ENCODE measurements around a stretch of chr6.

- PRO-cap, result no peak
Measured at GRCh38 chr6:158009326-158010059, 27.8 kb downstream of the SYNJ2 start.

DNA sequence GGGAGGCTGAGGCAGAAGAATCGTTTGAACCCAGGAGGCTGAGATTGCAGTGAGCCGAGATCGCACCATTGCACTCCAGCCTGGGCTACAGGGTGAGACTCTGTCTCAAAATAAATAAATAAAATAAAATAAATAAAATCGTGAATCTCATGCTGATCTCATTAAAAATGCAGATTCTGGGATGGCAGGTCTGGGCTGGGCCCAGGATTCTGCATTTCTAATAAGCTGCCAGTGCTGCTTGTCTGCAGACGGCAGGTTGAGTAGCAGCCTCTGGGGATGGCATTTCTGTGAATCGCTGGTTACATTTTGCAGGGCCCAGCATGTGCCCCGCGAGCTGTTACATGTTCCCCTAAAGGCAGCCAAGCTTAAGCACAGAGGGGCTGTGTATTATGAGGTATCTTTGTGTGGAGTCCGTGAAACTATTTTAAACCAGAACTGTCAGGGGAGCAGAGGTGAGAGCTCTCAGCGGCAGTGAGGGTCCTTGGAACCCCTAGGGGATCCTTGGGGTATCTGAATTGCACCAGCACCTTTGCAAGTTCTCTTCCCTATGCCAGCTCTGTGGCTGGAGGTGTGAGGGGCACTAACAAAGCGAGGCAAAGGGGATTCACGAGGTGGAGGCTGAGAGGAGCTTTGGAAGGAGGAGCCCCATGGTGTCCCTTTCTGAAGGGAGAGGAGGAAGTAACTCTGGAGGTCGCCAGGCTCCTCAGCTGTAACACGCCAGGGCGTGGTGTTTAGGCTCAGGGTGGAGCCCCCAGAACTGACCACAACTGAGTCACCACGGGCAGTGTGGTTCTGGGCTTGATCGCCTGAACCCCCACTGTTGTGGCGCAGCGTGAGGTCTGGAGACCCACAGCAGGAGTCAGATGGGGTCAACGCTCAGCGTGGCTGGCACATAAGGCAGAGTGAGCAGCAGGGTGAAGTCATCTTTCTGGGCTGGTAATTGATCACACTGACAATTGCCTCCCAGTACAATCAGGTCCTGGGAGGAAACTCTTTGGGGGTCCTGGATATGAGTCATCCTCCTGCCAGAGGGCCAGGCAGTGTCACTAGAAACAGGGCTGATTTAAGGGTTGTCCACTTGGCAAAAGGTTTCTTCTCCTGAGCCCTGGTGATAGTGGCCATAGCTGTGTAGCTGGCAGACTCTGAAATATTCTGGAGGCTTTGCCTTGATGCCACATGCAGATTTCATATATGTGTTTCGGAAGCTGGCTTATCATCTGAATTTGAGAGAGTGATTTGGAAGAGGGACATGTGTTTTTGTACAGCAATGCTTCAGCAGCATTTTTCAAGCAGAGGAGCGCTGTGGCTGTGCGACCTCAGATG lies 49.6 kb downstream of the SYNJ2 start:
- PRO-cap, result unidirectional peak, plus-strand start at position 784 of the sequence

DNA sequence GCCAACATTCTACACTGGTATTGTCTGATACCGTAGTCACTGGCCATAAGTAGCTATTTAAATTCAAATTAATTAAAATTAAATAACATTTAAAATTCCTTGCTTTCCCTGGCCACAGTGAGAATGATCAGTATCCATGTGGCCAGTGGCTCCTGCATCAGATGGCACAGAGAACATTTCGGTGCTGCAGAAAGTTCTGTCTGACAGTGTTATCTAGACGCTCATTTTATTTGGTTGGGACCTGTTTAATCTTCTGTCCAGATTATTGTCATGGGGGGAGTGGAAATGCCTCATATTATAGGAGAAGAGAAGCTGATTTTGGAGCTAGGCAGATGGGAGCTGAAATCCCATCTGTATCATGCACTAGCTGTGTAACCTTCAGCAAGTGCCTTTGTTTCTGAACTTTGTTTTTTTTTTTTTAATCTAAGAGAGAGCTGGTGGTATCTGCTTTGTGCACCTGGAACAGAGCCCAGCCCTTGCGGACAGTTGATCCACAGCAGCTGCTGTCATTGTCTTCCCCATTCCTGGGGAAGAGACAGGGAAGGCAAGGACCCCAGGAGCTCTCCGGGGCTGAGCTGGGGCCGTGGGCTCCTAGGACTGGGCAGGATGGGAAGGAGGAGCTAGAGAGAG lies 91.9 kb downstream of the SYNJ2 start:
- PRO-cap, result no peak

DNA sequence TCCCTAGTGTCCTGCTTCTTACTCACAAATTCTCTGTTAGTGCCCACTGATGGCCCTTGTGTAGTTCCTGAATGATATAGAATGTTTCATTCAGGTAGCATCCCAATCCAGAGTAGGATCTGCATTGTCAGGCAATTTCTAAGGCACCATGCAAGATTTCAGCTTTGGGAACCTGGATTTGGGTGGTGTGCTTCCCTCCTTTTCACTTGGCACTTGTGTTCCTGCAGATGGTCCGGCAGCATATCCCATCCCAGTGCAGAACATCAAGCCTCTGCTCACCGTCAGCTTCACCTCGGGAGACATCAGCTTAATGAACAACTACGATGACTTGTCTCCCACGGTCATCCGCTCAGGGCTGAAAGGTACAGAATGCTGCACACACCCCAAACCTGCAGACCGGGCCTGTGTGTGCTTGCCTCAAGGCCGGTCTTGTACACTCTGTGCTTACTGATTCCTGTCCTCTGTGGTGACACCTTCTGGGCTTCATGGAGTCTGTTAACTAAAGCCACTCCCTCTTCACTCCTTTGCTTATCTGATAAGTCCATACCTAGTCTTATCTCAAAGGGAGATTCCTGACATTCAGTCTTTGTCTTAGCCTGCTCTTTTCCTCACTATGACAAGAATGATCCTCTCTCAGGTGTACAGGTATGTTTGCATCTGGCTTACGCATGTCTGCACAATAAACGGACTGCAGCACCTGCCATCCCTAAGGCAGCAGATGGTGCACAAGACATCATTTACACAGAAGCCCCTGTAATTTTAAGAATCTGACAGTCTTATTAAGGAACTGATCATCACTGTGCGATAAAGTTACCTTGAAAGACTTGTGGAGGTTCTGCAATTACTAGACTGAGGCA lies 107.8 kb upstream of the TMEM181 start:
- PRO-cap, result no peak

- PRO-cap, result no peak
Measured at GRCh38 chr6:158493810-158494249, 66.1 kb upstream of the TMEM181 start.

- PRO-cap, result no peak
Measured at GRCh38 chr6:158560248-158561323, 695 bp downstream of the TMEM181 start.

- PRO-cap, result no peak
Measured at GRCh38 chr6:158571760-158572895, 12.2 kb downstream of the TMEM181 start.

DNA sequence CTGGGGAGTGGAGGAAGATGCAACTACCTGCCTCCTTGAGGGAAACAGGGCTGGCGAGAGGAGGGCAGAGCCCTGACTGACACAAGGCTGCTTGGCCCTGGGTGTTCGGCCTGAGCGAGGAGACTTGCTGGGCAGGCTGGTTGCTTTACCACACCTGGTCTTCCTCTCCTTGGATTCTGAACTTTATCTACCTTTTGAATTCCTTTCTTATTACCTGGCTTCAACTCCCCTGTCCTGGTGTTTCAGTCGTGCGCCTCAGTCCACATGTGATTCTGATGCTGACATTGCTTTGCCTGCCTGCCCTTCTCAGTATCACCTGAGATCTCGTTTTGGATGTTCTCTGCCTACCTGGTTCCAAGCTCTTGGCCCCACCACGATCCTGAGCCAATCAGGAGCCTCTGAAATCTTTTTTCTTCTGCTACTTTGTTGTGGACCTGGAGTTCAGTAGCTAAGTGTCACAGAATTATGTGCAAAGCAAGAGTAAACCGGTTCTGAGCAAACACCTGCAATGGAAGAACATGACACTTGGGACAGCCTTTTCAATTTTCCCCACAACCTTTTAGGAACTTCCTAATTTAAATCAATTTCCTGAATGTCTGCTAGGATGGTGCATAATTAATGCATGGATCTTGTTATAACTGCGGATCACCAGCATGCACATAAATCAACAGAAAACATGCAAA lies 2.1 kb upstream of the DYNLT1 start:
- PRO-cap, result no peak

DNA sequence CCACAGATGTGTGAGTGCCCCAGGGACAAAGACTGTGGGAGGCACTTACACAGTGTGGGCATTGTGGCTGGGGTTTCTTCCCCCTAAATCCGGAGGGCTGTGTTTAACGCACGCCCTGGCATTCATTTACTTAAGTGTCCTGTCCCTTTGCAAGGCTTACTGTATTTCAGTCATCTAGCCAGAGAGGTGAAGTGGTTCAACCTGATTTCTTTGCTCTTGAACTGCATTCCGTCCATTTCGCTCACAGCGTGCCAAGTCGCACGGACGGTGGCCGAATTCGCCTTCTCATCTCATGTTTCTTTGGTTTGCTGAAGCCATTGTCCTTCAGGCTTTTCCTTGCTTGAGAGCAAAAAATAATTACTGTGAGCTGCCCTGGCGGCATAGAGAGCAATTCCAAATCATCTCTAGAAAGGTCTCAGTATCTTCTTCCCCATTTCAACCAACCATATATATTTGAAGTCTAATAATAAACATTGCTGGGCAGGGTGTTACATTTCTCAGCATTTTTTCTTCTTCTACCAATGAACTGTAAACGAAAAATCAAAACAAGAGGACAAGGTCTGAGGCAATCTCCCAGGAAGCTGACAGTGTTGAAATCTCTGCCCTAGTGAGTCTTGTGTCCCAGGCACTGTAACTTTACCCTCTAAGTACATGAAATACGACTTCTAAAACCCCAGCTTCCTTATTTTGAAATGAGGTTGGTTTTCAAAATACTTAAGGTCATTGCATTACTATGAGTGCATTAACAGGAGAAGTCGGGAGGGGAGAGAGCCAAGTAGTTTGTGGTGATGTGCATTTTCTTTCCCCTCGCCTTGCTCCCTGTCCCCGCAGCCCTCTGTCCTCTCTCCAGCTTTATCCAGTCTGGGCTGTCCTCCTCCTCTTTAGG lies 17.0 kb downstream of the SYTL3 start:
- PRO-cap, result unidirectional peak, plus-strand start at position 754 of the sequence

DNA sequence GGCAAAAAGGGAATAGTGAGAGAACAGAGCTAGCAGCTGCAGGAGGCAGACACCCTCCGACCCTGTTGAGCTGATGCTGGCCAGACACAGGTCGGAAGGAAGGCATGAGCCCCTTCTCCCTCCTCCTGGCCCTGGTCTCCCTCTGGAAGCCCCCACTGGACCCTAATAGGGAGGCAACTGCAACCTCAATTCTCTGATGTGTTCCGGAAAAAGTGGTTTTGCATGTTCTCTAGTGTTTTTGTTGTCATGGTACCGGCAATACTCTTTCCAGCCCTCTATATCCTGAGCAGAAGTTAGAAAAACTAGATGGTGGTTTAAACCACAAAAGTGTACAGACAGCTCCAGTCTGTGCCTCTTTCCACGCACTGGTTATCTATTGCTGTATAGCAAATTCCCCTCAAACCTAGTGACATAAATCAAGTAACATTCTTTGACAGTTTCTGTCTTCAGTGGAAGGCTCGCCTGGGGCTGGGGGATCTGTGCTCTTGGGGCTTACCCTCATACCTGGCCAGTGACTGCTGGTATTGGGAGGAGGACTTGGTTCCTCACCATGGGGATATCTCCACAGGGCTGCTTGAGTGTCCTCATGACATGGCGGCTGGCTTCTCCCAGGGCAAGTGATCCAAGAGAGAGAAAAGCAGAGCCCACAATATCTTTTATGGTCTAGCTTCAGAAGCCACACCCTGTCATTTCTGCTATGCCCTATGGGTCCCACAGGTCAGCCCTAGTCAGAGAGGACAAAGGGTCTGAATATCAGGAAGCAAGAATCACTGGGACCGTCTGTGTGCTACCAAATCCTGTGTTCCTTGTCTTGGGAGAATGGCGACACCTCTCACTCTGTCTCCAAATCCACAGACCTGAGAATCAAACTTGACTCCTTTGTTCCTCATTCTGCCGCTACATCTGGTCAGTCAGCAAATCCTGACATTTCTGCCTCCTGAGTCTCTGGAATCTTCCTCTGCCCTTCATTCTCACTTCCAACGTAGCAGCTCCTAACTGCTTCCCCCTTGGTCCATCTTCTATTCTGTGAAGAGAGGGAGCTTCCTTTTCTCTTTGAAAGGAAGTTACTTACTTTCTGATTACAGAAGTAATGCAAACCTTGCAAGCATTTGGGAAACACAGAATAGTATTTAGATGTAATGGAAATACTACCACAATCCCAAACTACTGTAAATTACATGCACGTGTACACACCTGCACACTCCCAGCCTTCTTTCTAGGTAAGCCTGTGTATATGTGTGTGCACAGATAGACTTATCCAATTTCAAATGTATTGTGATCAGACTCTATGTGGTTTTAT lies 37.3 kb downstream of the SYTL3 start:
- PRO-cap, result no peak

- PRO-cap, result no peak
Measured at GRCh38 chr6:158786756-158787360, 32.3 kb downstream of the EZR start.

DNA sequence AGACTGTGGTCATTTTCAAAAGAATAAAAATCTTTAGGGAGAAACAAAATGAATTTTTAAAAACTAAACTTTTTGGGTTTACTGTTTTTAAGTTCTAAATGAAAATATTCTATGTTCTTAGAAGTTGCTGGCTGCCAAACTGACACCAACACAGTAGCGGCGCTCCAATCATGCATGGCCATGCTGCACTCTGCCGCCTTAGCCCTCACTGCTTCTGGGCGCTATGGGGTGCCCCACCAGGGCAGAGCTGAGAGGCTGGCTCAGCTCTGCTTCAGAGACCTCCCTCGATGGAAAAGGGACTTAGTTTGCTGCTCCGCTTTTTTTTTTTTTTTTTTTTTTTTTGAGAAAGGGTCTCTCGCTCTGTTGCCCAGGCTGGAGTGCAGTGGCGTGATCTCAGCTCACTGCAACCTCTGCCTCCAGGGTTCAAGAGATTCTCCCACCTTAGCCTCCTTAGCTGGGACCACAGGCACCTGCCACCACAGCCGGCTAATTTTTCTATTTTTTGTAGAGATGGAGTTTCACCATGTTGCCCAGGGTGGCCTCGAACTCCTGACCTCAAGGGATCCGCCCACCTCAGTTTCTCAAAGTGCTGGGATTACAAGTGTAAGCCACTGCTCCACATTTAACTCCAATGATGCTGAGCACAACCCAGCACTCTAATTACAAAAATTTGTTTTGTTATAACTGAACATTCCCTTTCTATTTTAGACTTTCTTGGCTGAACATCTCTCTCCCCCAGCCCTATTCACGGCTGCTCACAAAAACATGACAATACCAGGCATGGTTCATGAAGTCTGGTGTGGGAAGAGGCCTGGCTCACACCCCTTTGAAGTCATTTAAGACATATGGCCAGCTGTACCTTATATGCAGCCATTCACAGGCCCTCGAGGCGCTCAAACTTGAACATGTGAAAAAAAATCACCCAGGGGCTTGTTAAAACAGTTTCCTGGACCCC lies 20.6 kb downstream of the EZR start:
- PRO-cap, result no peak

DNA sequence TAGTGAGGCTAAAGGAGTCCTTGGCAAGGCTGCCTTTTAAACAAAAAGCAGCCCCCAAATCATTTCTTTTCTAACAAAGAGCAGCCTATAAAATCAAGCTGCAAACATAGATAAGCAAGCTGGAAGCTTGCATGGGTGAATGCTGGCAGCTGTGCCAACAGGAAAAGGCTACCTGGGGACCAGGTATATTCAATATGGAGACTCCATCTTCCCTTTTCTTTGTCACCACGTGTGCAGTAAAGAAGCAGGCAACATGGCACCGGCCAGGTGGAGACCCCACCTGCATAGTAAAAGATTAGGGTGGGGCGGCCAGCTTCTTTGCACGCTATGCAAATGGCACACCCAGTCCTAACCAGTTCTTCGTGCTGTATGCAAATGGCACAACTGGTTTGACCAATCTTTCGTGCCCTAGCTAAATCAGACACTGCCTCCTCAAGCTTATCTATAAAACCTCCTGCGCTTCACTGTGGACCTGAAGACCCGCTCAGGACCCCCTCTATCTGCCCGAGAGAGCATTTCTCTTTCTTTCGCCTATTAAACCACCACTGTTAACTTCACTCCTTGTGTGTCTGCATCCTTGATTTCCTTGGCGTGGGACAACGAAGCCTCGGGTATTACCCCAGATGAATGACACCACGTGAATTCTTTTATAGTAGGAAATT lies 88.7 kb upstream of the EZR start:
- PRO-cap, result no peak

- PRO-cap, result no peak
Measured at GRCh38 chr6:158909871-158911245, 89.6 kb downstream of the RSPH3 start.

- PRO-cap, result no peak
Measured at GRCh38 chr6:159043077-159043254, 1.8 kb downstream of the TAGAP start.

- PRO-cap, result no peak
Measured at GRCh38 chr6:159114631-159115004, 54.6 kb upstream of the FNDC1 start.

GRCh38 chr6:159169566-159170471 lies 619 bp downstream of the FNDC1 start:
- PRO-cap, result unidirectional peak, minus-strand start at chr6:159169645; bidirectional peak, plus-strand start at chr6:159170164, minus-strand start at chr6:159170059

GRCh38 chr6:159690059-159690807 lies 2.8 kb downstream of the SOD2 start:
- PRO-cap, result no peak

GRCh38 chr6:159726452-159727480 lies 540 bp upstream of the WTAP start:
- PRO-cap, result bidirectional peak, plus-strand start at chr6:159726986, minus-strand start at chr6:159726908; bidirectional peak, plus-strand start at chr6:159727130, minus-strand start at chr6:159727064; bidirectional peak, plus-strand start at chr6:159727575, minus-strand start at chr6:159727430

DNA sequence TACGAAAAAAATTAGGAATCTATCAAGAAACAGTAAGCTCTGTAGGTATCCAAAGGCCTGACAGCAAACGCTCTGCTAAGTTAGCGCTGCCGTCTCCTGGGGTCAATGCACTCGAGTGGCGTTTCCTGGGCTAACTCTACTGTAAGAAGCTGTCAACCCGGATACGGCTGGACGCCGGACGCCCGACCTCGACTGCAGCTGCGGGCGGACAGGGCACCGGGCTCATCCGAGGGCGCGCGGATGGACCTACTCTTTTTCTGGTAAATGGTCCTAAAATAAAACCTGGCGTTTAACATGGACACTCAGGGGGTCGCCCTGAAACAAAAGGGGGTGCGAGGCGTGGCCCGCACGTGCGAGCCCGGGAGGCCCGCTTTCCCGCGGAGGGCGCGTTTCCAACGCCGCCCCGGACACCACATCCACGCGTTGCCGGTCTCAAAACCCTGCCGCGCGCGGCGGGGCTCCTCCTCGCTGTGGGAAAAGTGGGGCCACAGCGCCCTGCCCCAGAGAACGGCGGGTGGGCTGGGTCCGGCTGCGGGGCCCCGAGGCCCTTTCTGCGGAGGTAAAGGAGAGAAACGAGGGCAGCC lies 558 bp downstream of the TCP1 start:
- PRO-cap, result bidirectional peak, plus-strand start at position 191 of the sequence, minus-strand start at position 107 of the sequence